Skeletal muscle tissue (tissue), 7 donors: ENCODE data around the gene RFX1.

DNA sequence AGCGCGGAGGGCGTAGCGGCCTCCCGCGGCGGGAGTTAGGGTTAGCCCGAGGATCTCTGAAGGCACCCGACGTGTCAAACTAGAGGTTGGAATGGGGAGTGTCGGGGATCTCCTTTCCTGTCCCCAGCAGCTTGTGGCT lies 384 bp downstream of the CALR start:
- PRO-cap, 3 experiments: no peak in any of the 3 experiments
- RAMPAGE, long total RNA: no peak
- RRBS, 2 experiments: no CpG with 5 or more reads among the region's 11 CpGs

GRCh38 chr19:13054588-13055674 lies 47.7 kb downstream of the LYL1 start:
- PRO-cap, 3 experiments: peak in 2 of 3 experiments; most common plus-strand start chr19:13055531 (in 1); most common minus-strand start chr19:13055388 (in 1)
- RAMPAGE, long total RNA: no peak
- RRBS, 2 experiments: 3 to 5% methylated on average over 4 of the region's 29 CpGs

DNA sequence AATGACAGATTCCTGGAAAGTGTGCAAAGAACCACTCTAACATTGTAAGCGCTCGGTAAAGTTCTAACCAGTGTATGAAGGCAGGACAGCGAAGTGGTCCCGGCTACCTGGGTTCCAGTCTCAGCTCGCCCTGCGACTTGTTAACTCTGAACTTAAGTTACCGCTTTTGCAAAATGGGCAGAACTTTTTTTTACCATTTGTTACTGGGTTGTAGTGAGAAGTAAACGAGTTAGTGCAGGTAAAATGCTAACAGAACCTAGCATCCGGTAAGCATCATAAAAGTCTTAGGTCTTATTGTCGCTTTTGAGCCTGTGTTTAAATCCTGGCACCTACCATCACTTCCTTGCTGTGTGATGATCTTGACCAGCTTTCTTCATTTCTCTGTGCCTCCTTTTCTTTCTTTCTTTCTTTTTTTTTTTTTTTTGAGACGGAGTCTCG lies 635 bp upstream of the TRMT1 start:
- PRO-cap, 3 experiments: no peak in any of the 3 experiments
- RAMPAGE, long total RNA: no peak
- RRBS, 2 experiments: no CpG with 5 or more reads among the region's 12 CpGs

DNA sequence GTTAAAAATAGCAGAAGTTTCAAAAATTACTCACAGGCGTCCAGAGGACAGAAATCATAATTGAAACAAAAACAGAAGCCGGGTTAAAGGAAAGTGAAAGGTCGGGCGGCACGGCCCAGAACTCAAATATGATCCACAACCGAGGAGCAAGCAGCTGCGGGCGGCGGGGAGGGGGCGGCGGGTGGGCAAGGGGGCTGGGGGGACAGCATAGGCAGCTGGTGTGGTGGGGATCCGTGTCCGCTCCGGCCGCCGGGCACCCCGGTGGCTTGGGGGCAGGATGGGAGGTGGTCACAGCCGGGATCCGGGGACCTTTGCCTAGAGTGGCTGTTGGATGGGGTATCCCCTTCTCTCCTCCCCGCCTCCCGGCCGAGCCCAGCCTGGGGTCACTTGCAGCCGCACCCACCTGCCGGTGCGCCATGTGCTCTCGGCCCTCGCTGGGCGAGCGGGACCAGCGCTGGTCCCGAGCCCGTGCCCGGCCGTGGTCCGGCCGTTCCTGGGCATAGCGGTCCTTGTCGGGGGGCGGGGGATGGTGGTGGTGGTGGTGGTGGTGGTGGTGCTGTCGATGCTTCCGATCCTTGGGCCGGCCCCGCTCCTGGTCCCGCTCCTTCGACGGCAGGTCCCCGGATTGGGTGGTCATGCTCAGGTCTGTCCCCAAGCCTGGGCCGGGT lies 58.3 kb downstream of the IER2 start:
- PRO-cap, 3 experiments: peak in 3 of 3 experiments; most common plus-strand start position 86 of the sequence (in 2); most common minus-strand start position 268 of the sequence (in 3)
- RAMPAGE, long total RNA: no peak
- RRBS, 2 experiments: 18% methylated on average over 23 of the region's 48 CpGs

DNA sequence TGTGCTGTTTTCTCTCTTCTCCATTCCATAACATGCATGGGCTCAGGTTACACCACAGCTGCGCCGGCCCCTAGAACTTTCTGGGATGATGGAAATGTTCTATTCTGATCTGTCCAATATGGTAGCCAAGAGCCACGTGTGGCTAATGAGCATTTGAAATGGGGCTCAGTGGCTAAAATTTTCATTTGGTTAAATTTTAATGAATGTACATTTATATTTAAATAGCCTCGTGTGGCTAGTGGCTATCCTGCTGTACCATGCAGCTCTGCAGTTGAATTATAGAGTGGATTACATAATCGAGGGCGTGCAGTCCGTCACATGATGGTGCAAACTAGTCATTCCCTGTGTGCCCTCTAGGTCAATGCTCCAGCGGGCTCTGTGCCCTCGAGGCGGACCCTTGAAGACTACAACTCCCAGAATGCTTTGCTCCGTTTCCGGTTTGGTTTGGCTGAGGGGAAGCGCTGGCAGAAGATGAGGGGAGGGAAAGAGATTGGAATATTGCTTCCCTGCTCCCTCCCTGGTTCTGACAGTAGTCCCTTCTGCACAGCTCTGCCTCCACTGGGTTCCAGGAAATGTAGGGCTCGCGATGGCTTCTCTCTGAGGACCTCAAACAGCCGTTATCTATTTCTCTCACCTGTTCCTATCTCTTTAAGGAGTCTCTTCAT lies 109.8 kb downstream of the CACNA1A start:
- PRO-cap, 3 experiments: no peak in any of the 3 experiments
- RAMPAGE, long total RNA: no peak
- RRBS, 2 experiments: no CpG with 5 or more reads among the region's 16 CpGs

DNA sequence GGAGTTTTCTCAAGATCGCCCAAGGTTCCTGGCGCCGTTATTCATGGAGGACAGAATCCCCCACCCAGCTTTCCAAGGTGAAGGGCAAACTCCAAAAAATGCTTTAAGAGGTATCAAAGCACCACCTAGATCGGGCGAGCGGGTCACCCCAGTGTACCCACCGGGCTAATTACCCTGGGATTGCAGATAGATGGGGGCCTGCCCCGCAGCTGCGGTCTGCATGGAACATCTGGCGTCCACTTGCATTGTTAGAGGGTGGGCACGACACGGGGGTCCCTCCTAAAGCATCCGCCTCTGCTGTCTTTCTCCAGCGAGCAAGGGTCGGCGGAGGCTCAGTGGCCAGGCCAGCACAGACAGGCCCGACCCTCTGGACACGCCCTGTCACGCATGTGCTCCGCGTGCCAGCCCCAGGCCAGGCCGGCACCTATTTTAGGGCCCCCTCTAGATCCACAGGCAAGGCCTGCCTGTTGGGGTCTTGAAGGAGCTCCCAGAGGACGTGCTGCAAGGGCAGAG lies 35.9 kb upstream of the NANOS3 start:
- PRO-cap, 3 experiments: peak in 2 of 3 experiments; most common plus-strand start position 444 of the sequence (in 2); most common minus-strand start position 309 of the sequence (in 1)
- RAMPAGE, long total RNA: no peak
- RRBS, 2 experiments: no CpG with 5 or more reads among the region's 23 CpGs

GRCh38 chr19:13909489-13910027 lies 3.6 kb downstream of the CC2D1A start:
- PRO-cap, 3 experiments: no peak in any of the 3 experiments
- RAMPAGE, long total RNA: no peak
- RRBS, 2 experiments: no CpG with 5 or more reads among the region's 7 CpGs

- PRO-cap, 3 experiments: no peak in any of the 3 experiments
- RAMPAGE, long total RNA: no peak
- RRBS, 2 experiments: 56% methylated on average over 1 of the region's 51 CpGs; no CpG with 5 or more reads in 1 of the 2 experiments
These were observed 11.3 kb downstream of the DCAF15 start for GRCh38 chr19:13963579-13964136.

GRCh38 chr19:14005436-14005949 lies 627 bp downstream of the RFX1 start:
- PRO-cap, 3 experiments: peak in 3 of 3 experiments; most common plus-strand start chr19:14005866 (in 2); most common minus-strand start chr19:14005700 (in 1)
- RAMPAGE, long total RNA: no peak
- RRBS, 2 experiments: 3% methylated on average over 20 of the region's 37 CpGs

DNA sequence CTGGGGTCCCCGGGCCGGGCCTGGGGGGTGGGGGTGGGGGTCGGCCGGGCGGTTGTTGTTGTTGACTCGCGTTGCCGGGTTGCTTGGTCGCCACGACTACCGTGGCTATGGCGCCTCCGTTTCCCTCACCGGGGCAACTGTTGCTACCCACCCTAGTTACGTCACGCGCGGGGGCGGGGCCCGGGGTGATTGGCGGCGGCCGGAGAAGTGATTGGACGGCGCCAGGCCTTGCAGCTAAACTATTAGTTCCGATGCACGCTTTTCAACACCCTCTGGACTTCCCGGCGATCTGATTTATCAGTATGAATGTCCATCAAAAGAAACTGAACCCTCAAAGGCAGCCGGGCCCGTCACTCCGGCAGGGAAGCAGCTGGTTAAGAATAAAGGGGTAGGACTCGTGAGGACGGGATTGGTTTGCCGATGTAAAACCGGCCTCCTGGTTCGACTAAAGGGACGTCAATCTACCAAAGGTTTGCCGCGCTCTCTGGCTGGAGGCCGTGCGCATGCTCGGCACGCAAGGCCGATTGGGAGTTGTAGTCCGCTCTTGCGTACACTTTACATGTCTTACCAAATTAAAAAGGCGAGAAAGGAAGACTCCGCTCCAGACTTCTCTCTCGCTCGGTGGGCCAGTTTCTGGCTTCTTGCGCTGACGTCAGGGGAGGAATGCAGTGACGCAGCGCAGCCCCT lies at the start of gene RFX1:
Gene RFX1, minus strand, starts transcription at position 139 of the 687 bp plus-strand sequence.
- PRO-cap, 3 experiments: peak in 2 of 3 experiments; most common plus-strand start position 604 of the sequence (in 2); most common minus-strand start position 139 of the sequence (in 2)
- RAMPAGE, long total RNA: no peak
- RRBS, 2 experiments: 2 to 3% methylated on average over 25 to 26 of the region's 55 CpGs

GRCh38 chr19:14006869-14007555 lies 892 bp upstream of the RFX1 start:
- PRO-cap, 3 experiments: peak in 2 of 3 experiments; most common plus-strand start chr19:14006959 (in 2)
- RAMPAGE, long total RNA: no peak
- RRBS, 2 experiments: 2 to 3% methylated on average over 8 of the region's 49 CpGs

DNA sequence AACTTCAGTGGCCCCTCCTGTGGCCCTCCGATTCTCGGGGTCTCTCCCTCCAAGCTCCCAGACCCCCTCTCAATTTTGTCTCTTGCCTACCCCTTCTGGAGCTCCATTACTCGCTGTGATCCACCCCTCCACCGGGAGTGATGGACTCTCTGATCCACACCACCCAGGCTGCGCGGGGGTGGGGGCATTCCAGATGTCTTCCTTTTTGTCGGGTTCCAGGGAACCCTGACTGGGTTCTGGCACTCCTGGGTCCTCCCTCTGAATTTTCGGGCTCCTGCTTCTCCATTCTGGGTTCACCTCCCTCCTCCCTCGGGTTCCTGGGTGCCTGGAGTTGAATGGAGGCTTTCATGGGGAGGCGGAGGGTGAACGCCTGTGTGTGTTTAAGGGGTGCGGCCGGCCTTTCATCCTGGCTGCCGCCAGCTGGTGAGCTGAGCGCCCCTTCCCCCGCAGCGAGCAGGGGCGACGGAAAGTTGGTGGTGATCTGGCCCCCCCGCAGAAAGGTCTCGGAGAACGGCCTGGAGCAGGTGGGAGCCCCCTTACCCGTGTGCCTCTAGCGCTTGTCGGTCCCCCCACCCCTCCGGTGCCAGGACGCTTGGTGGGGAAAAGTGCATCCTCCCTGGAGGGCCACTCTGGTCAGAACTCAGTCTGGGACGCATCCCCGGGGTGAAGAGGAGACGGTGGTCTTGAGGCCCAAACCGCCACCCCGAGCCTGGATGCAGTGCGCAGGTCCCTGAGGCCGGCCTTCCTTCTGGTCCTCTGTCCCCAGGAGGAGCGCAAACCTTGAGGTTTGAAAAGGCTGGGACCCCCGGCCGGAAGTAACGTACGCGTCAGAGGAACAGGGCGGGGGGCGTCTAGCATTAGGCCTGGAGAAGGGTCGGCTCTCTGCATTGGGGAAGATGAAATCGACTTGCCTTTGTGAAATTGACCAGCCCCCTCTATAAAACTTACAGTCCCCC lies 1.6 kb downstream of the MISP3 start:
- PRO-cap, 3 experiments: no peak in any of the 3 experiments
- RAMPAGE, long total RNA: no peak
- RRBS, 2 experiments: 8 to 16% methylated on average over 10 of the region's 44 CpGs

DNA sequence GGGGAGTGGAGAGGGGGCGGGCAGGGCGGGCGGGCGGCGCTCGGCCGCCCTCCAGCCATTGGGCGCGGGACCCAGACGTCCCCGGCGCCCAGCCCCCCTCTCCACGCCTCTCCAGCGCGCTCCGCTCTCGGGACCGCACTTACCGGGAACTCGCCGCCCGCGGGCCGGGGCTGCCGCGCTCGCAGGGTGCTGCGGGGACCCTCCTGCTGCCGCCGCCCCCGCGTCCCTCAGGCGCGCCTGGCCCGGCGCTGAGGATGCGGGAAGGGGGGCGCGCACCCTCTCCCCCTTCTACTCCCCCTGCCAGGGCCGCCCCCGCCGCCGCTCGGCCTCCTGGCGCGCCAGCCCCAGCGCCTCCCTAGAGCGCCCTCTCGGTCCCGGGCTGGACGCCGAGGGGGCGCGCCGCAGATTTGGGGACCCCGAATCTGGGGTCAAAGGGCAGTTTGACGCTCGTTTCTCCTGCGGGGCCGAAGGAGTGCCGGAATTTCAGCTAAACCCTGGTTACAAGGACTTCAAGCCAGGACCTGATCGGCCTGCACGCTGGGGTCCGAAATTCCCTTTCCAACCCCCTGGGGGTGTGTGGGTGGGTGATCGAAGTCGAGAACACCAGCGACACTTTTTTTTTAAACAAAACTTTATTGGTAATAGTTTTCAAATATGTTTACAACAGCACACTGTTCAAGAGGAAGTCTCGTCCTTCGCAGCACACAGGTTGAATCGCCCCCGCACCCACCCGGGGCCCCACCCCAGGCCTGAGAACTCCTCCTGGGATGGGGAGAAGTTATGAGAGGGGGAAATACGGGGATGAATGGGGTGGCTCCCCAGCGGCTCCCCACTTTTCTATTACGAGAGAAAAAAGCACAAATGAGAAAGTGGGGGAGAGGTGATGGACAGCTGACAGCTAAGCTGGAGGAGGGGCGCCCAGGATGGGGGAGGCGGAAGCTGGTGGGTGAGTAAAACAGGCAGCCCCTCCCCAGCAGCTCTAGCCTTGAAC lies 5.8 kb upstream of the C19orf67 start:
- PRO-cap, 3 experiments: peak in 3 of 3 experiments; most common plus-strand start position 138 of the sequence (in 2)
- RAMPAGE, long total RNA: no peak
- RRBS, 2 experiments: 1 to 2% methylated on average over 35 to 45 of the region's 77 CpGs

GRCh38 chr19:14112199-14112894 lies 5.2 kb downstream of the PRKACA start:
- PRO-cap, 3 experiments: no peak in any of the 3 experiments
- RAMPAGE, long total RNA: no peak
- RRBS, 2 experiments: no CpG with 5 or more reads among the region's 12 CpGs

DNA sequence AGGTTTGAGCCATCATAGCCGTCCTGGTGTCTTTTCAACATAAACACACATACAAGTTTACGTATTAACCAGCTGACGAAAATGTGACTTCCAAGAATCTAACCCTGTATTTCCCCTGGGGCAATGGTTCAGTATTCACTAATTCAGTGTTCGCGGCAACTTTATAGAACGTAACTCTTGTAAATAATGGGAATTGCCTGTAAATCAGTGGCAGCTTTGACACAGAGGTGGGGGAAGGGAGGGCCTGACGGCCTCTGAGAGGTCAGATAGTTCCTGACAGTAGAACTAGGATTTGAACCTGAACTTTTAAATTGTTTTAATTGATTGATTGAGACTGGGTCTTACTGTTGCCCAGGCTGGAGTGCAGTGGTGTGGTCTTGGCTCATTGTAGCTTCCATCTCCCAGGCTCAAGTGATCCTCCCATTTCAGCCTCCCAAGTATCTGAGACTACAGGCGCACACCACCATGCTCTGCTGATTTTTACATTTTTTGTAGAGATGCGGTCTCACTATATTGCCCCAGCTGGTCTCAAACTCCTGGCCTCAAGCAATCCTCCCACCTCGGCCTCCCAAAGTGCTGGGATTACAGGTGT lies 7.8 kb upstream of the PRKACA start:
- PRO-cap, 3 experiments: no peak in any of the 3 experiments
- RAMPAGE, long total RNA: no peak
- RRBS, 2 experiments: no CpG with 5 or more reads among the region's 10 CpGs

- PRO-cap, 3 experiments: no peak in any of the 3 experiments
- RAMPAGE, long total RNA: no peak
- RRBS, 2 experiments: 34 to 38% methylated on average over 3 of the region's 19 CpGs
These were observed 11.8 kb upstream of the ASF1B start for GRCh38 chr19:14147886-14148833.

DNA sequence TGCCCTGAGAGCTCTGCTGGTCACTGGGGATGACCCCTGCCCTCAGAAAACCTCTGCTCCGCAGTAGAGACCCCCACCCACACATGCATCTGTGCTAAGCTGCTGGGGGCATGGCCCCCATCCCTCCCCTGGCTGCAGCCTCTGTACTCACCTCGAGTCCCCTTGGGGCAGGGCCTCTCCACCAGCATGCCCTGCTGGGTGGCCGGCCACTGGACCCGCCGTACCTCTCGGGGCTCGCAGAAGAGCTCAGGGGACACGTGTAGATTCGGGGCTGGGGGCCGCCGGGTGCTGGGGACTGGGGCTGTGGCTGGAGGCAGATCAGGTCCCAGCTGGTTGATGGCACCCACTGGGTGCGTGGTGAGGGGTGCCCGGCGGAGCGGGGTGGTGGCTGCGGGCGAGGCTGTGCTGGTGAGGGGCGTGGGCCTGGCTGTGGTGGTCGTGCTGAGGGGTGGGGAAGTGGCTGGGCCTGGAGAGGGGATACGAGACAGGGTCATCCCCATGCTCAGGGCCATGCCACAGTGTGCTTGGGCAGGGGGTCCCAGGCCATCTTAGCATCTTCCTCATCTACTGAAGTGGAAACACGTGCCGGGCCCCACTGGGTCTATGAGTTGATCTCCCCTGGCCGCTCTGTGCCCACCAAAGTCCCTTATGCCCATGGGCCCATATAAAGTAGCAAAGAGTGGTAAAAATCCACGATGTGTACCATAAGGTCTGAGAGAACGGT lies 24.9 kb upstream of the ASF1B start:
- PRO-cap, 3 experiments: no peak in any of the 3 experiments
- RAMPAGE, long total RNA: no peak
- RRBS, 2 experiments: 79 to 81% methylated on average over 6 of the region's 25 CpGs

DNA sequence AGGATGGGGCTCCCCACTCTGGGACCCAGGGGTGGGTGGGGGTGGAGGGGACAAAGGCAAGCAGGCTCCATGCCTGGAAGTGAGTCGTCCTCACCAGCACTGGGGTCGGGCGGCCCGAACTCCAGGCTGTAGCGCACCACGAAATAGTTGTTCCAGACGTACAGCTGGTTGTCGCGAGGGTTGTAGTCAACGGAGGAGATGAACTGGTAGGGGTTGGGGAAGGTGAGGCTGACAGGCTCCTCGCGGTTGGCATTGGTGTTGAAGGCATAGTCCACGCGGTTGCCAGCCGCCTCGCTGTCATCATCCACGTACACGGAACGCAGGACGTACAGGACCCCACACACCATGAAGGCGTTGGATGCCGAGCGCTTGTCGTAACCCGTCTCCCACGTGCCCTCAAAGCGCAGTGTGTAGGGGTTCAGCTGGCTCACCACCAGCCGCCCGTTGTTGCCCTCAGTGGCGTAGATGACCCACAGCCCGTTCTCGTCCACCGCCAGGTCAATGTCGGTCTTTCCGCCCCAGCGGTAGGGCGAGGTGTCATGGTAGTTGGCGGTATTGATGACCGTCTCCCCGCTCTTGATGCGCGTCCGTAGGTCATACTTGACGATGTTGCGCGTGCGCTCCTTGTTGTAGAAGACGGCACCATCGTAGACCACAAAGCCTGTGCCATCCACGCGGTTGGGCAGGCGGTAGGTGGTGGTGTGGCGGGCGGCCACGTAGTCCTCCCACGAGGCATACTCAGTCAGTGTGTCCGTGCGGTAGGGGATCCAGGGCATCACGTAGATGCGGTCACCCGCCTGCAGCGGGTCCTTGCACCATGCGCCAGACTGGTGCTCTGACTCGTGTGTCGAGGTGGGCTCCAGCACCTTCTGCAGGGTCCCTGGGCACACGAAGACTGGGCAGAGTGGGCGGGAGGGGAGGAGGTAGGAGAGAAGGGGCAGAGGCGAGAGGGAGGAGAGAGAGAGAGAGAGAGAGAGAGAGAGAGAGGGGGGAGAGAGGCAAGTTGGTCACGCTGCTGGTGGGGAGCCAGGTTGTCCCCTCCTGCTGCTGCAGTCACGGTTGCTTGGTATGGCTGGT lies 26.5 kb upstream of the ASF1B start:
- PRO-cap, 3 experiments: no peak in any of the 3 experiments
- RAMPAGE, long total RNA: no peak
- RRBS, 2 experiments: no CpG with 5 or more reads among the region's 70 CpGs

DNA sequence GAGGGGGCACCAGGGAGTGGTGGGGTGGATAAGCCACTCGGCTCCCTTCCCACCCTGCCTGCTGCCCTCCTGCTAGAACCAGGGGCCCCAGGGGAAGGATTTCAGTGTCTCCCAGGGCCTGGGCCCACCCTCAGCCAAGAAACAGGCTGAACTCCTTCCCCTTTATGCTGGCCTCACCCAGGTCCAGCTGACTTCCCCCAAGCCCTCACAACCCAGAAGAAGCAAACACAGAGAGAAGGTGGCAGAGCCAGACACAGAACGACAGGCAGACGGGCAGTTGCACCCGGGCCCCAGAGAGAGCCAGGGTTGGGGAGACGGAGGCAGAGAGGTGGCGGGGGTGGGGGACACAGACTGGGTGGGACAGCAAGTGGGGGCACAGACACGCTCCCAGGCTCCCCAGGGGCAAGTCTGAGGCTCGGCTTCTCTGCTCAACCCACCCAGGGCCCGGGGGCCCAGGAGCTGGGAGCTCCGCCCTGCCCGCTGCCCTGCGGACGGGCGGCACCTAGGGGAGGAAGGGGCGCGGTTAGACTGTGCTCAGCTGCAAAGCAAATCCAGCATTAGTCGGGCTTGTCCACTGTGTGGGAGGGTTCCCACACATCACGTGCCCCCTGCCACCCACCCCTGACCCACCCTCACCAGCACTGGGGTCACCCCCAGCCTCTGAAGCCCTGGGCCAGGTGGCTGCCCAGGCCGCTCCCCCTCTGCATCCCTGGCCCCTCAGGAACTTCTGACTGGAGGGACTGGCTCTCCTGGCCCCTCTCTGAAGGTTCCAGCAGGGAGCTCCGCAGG lies 31.2 kb upstream of the ASF1B start:
- PRO-cap, 3 experiments: peak in 2 of 3 experiments; most common minus-strand start position 446 of the sequence (in 2)
- RAMPAGE, long total RNA: no peak
- RRBS, 2 experiments: no CpG with 5 or more reads among the region's 20 CpGs

DNA sequence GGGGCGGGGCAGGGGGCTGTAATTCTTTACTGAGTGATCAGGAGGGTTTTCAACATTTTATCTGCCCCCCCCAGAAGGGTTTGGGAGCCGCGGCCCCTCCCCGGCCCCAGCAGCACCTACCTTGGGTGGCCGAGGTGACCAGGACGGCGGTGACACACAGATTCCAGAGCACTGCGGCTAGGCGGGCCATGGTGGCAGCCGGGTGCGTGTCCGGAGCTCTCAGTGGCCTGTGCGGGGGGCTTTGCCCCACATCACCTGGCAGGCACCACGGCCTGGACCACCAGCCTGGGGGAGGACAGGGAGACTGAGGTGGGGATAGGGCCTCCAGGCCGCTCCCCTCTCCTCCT lies 22.6 kb downstream of the ADGRL1 start:
- PRO-cap, 3 experiments: no peak in any of the 3 experiments
- RAMPAGE, long total RNA: no peak
- RRBS, 2 experiments: 89% methylated on average over 3 of the region's 15 CpGs; no CpG with 5 or more reads in 1 of the 2 experiments